ENCODE results near the gene GRIK4.

- PRO-cap, result no peak
Observed at GRCh38 chr11:120304484-120304871, 20.6 kb upstream of the TLCD5 start.

DNA sequence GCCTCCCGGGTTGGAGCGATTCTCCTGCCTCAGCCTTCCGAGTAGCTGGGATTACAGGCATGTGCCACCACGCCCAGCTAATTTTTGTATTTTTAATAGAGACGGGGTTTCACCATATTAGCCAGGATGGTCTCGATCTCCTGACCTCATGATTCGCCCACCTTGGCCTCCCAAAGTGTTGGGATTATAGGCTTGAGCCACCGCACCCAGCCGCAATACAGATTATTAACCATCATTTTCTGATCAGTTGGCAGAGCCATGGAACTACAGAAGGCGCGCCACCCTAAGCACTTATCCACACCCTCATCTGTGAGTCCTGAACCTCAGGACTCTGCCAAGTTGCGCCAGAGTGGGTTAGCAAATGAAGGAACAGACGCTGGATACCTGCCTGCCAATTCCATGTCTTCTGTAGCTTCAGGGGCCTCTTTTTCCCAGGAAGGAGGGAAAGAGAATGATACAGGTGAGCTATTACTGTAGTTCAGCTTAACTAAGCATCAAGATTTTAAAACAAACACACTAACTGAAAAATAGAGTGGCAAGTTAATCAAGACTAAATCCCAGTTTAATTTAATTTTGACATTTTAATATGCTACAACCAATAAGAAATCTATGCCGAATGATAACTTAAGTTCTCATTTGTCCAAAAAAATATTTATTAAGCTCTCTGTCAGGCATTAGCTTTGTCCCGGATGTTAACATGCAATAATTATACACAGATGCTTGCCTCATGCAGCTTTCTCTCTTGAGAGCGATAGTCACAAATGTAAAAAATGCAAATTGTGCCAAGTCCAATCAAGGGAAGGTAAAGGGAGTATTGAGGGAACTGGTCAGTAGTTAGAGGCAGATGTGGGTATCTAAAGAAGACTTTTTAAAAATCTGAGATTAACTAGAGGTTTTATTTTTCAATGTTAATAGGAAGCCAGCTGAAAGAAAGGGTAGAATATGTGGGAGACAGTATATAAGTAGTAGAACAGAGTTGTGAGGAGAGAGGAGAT lies 60.0 kb upstream of the GRIK4 start:
- PRO-cap, result no peak

- PRO-cap, result no peak
Observed at GRCh38 chr11:120482102-120482308, 29.5 kb upstream of the GRIK4 start.

GRCh38 chr11:120511485-120511911 lies at the start of gene GRIK4:
TSS of gene GRIK4 (plus strand) at chr11:120511748.
- PRO-cap, result bidirectional peak, plus-strand start at chr11:120511748, minus-strand start at chr11:120511752

DNA sequence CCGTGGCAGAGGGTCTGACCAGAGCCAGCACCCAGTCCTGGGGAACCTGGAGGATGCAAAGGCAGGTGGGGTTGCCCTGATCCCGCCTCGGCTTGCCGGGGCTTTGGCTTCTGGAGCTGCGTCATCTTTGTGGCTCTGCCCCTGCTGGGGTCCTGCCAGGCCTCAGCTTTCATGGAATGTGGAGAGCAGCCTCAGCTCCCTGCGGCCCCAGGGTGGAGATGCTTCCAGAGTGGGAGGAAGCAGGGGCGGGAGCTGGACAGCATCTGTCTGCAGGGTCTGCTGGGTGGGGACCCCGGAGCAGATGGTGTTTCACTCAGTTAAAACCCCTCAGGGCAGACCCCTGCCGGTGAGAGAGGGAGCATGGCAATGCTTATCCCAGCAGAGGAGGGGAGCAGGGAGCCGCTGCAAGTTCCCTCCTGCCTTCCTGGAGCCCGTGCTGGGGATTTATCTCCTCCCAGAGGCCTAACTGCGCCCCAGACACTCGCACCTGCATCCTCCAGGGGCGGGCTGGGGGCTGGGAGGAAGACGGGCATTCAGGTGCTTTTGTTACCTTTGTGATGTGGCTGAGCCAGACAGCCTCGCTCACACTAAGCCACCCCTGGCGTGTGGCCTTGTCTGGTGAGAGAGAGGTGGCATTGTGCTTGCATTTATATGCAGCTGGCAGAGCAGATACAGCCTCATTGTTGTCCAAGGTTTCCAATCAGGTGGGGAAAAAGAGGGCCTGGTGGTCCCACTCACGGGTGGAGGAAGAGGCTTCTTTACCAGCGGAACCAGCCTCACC lies 15.7 kb downstream of the GRIK4 start:
- PRO-cap, result unidirectional peak, plus-strand start at position 381 of the sequence

DNA sequence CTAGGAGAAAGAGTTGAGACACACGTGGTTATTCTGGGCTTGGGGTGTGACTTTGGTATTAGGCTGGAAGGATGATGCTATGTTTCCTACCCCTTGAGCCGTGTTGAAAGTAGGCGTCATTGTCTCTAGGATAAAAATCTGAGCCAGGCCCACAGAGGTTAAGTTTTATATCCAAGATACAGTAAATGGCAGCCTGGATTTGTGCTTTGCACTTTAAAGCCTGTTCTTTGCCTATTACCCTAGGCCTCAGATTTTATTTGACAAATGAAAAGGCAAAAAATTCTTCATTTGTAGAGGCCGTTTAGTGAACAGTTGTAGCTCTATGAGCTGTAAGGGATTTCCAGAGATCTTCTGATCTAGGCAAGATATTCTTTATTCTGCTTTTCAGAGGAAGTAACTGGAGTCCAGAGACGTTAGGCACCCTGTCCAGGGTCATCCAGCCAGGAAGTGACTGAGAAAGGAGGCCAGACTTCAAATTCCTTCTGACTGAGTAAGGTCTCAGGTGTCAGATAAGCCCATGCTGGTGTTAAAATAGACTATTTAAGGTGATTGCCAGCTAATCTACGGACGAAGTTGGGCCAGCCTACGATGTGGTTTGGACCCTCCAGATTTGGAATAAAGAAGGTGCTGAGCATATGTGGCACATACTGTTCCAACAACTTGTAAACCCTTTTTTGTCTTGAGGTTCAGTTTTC lies 54.5 kb downstream of the GRIK4 start:
- PRO-cap, result no peak

- PRO-cap, result unidirectional peak, minus-strand start at chr11:120951085
Observed at GRCh38 chr11:120950857-120951264, 73.0 kb upstream of the TBCEL start.

DNA sequence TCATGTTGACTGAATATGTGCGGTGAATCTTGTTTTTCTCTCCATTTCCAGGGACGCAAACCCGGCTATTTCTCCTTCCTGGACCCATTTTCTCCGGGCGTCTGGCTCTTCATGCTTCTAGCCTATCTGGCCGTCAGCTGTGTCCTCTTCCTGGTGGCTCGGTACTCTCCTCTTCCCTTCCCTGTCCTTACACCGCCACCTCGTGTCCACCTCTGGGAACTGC lies 71.2 kb upstream of the TBCEL start:
- PRO-cap, result no peak

DNA sequence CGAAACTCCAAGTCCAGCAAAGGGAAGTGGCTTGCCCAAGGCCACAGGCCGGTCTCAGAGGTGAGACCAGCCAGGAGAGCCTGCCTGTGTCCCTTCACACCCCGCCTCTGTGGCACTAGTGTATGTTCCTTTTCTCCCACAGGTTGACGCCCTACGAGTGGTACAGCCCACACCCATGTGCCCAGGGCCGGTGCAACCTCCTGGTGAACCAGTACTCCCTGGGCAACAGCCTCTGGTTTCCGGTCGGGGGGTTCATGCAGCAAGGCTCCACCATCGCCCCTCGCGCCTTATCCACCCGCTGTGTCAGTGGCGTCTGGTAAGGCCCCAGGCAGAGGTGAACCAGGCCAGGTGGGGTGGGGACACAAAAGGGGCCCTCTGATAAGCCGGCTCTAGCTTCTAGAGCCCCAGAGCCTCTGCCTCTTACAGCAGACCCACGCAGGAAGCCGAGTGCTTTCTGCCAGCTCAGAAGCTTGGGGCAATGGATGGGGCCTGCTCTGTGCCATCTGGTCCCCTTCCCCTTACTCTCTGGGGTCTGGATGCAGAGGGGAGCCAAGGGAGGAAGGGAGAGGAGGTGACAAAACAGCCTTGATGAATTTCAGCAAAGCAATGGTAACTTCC lies 67.2 kb upstream of the TBCEL start:
- PRO-cap, result no peak

DNA sequence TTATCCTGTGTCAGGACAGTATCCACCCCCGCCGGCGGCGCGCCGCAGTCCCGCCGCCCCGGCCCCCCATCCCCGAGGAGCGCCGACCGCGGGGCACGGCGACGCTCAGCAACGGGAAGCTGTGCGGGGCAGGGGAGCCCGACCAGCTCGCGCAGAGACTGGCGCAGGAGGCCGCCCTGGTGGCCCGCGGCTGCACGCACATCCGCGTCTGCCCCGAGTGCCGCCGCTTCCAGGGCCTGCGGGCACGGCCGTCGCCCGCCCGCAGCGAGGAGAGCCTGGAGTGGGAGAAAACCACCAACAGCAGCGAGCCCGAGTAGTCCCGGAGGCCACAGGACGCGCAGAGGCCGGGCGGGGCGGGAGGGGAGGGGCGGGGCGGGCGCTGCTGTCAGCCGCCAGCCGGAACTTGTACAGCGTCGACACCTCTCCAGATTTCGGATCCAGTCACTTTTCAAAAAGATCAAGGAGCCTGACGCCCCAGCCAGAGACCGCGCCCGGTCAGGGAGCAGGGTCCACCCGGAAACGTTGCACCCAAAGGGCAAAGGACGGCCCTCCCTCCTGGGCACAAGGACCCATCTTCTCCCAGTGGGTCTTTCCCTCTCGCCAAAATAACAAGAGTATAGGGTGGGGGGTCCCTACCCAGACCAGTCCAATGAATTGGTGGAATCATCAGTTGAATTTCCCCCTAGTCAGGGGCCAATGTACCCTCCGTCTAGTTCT lies 37.8 kb upstream of the TBCEL start:
- PRO-cap, result bidirectional peak, plus-strand start at position 216 of the sequence, minus-strand start at position 123 of the sequence

- PRO-cap, result no peak
Observed at GRCh38 chr11:121029536-121030194, 5.8 kb downstream of the TBCEL start.

DNA sequence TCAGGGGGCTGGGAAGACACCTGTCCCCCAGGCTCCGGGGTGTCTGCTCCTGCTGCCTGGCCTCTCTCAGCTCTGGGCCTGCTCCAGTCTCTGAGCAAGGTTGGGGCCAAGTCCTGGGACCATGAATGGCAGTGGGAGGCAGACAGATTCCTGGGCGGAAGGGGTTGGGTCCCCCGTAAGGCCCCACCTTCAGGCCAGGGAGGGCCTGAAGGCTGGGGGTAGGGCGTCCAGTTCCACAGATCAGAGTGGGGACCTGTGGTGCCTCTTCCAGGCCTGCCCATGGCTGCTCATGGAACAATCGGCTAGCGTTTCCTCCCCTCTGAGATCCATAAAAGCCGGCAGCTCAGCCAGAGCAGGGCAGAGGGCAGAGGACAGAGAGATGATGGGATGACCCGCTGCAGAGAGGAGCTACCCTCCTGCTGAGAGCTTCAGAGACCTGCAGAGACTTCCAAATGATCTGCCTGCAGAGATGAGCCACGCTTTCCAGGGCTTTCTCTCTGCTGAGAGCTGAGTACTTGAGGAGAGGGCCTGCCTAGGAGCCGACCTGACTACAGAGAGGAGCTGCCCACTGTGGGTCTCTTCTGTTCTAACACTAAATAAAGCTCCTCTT lies 46.1 kb upstream of the SC5D start:
- PRO-cap, result no peak

DNA sequence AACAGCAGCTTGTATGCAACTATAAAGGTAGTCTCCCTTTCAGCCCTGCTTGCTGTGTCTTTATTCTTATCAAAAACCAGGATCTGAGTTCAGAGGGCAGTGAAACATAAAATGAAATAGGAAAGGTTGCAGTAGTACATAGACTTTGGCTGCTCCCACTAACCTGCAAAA lies 1.1 kb upstream of the SORL1 start:
- PRO-cap, result no peak

DNA sequence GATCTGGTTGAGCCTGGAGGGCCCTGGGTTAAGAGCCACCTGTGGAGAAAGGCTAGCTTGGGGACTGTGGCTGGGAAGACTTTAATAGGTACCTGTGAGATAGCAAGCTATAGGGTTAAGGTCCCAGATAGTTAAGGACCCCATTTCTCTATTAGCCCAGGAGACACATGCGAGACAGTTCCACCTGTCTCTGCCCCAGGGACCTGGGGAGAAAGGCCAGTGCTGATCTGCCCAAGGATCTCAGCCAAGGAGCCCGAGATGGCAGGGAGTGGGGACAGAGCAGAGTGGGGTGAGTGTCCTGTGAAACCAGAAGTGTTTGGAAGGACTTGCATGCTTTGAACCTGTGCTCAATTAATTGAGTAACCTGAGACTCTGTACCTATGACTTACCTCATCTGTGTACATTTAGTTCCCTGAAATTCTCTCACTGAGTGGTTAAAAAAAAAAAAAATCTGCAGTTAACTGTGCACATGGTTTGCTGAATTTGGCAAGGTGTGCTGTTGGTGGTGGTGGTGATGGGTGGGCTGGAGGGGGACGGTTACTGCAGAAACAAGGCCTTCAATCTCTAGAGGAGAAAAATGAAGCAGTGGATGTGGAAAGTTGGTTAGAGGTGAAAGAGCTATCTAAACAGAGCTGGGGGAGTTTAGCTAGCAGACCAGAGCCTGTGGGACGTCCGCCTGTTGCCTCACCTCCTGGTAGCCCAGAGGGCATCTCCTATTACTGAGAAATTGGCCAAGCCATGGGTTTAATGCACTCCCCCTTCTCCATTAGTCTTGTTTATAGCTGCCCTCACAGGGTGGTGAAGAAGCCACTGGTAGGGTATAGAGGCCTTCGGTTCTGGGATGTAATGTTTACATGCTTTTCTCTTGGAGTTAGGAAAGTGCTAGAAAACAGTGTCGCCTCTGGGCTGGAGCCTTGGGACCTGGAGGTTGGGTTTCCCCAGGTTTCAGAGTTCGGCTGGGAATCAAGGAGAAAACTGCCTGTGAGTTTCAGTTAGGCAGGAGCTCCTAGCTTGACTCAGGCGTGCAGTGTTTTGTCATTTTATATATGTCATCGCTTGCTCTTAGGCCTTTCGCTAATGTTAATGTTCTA lies 9.0 kb downstream of the SORL1 start:
- PRO-cap, result no peak

DNA sequence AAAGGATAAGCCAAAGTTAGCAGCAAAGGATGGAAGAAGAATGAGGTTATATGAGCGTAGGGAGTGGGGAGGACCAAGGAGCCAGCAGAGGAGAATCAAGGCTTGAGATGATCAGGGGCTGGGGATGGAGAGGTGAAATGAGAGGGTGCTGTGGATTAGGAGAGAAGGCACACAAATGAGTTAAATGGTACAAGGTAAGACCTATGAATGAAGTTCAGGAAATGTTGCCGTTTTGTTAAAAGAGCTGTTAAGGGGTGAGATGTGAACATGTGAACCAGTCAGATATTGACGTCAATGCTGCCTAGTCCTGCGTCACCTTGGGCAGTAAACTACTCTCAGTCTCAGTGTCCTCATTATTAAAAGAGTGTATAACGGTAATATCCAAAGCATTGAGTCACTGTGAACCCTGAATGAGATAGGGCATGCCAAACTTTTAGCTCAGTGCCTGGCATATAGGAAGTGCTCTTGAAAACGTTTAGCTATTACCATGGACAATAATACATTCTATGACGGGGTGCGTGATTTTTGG lies 33.0 kb downstream of the SORL1 start:
- PRO-cap, result no peak

GRCh38 chr11:121551466-121552415 lies 99.6 kb downstream of the SORL1 start:
- PRO-cap, result no peak

DNA sequence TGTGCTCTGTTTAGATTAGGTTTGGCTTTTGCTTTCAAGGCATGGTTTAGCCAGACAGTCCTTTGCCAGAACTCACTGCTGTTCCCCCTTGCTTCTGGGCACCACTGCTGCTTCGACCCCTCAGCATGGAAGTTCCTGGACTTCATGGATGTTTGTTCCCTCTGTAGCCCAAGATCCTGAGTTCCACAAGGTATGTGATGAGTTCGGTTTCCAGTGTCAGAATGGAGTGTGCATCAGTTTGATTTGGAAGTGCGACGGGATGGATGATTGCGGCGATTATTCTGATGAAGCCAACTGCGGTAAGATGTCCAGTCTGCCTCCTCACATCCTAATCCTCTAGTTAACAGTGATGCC lies 137.0 kb downstream of the SORL1 start:
- PRO-cap, result no peak

- PRO-cap, result no peak
Observed at GRCh38 chr11:121614747-121615082, 162.6 kb downstream of the SORL1 start.

- PRO-cap, result no peak
Observed at GRCh38 chr11:121627537-121627854, 175.4 kb downstream of the SORL1 start.

DNA sequence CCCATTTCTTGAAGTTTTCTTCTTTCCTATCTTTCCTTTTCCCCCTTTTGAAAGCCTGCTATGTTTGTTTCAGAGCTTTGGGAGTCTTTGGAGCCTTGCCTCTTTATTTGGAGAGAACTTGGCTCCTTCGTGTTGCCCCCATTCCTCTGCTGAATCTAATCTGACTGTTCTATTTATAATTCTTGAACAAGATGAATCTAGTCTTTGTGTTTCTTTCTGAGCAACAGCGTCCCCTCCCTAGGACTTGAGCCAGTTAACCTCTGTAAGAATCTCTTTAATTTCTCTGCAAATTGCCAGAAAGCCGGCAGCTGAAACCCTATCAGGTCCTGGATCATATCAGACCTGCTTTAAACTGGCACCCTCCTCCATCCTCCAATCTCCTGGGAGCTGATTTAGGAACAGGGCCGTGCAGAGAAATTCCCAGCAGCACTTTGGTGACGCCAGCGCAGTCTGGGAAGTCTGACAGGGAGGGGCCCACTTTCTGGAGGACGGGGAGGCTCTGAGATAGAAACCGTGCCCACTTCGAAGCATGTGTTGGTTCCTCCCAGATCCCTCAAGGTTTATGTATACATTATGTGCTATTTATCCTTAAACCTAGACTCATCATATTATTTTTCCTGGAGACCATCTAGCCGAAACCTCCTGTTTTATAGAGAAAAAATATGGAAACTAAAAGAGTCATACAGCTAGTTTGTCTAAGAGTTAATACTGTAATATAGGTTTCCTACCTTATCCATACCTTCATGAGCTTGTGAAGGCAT lies 289.9 kb downstream of the SORL1 start:
- PRO-cap, result no peak

All from neuron (in vitro differentiated cells).